H9 (cell line): ENCODE measurements around the genes ASPHD2 and TPST2.

GRCh38 chr22:25400631-25401522, 163.6 kb upstream of the GRK3 start:
- PRO-cap = no peak

GRCh38 chr22:25406522-25406742, 158.0 kb upstream of the GRK3 start:
- PRO-cap = no peak

DNA sequence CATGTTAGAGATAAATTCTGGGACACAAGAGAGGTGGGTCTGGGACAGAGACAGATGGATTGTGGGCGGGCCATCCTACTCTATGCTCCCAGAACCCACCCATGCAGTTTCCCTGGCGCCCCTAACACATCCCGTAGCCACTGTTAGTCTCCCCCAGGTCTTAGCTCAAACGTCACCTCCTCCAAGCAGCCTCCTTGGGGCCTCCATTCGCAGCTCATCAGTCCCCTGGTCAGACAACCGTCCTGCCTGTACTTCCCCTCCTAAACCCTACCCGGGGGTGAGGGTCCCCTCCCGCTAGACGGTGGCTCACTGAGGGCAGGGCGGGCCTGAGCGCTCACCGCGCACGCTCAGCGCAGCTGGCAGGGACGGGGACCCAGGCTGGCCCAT, 713 bp upstream of the ASPHD2 start:
- PRO-cap = no peak

DNA sequence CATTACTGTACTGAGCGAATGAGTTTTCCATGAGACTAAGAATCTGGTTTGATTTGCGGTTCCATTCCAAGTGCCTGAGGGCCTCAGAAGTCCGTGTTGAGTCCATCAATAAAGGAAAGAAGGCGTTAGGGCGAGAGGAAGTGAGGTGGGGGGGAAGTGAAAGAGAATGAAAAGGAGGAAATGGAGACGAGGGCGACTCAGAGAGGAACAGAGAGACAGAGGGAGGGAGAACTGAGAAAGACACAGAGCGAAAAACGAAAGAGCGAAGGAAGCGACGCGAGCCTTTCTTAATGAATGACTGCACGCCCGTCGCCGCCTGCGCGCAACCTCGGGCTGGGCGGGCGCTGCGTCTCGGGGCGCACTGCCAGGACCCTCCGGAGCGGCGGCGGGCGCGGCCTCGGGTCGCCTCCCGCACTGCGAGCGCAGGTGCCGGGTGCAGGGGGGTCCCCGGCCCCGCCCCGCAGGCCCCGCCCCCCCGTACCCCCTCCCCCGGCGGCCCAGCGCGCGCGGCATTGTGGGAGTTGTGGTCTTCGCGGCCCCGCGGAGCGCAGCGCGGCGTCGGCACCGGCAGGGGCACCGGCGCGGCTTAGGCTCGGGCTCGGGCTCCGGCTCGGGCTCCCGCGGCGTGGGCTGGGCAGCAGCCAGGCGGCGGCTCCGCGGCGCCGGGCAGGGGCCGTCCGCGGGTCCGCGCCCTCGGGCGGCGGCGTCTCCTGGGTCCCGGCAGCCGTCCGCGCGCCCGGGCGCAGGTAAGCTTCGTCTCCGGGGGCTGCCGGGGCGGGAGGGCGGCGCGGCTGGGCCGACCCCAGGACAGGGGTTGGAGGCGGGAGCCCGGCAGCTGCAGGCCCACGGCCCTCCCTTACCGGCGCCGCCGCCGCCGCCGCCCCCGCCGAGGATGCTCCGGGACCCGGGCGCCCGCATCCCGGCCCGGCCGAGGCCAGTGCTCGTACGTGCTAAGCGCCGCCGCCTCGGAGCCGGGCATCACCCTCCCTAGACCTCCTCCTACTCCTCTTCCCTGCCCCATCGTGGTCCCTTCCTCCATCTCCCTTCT, at the start of gene ASPHD2:
Gene ASPHD2 (plus strand): TSS at position 520 of the 1,048 bp plus-strand sequence.
- PRO-cap = bidirectional peak, plus-strand start at position 645 of the sequence, minus-strand start at position 416 of the sequence

- PRO-cap = bidirectional peak, plus-strand start at chr22:26589428, minus-strand start at chr22:26589334; bidirectional peak, plus-strand start at chr22:26589857, minus-strand start at chr22:26589661; bidirectional peak, plus-strand start at chr22:26589922, minus-strand start at chr22:26589897
These were observed 577 bp downstream of the TPST2 start for GRCh38 chr22:26589097-26590012.

GRCh38 chr22:26590013-26590666, at the start of gene TPST2:
Gene TPST2 (minus strand): TSS chr22:26590132.
- PRO-cap = bidirectional peak, plus-strand start at chr22:26590220, minus-strand start at chr22:26590103

DNA sequence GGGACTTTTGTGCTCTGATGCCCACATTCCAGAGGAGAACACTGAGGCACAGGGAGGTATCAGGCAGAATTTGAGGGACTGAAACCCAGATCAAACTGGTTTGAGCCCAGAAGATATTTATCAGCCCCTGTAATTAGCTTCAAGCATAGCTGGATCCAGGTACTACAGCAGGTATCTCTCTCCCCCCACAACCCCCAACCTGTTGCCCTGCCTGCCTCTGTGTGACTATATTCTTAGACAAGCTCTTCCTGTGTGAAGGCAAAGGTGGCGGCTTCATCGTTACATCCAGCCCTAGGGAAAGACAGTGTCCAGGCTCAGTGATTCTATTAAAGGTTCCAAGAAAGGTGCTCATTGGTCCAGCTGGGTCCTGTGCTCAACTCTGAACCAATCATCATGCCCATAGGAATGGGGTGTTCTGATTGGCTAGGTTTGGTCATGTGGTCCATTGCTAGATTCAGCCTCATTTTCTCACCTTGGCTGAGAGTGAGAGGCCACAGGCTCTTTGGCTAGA, 6.8 kb downstream of the CRYBA4 start:
- PRO-cap = no peak

- PRO-cap = no peak
These were observed 24.4 kb downstream of the CRYBA4 start for GRCh38 chr22:26646173-26646522.

GRCh38 chr22:26671444-26672105, 49.8 kb downstream of the CRYBA4 start:
- PRO-cap = no peak

DNA sequence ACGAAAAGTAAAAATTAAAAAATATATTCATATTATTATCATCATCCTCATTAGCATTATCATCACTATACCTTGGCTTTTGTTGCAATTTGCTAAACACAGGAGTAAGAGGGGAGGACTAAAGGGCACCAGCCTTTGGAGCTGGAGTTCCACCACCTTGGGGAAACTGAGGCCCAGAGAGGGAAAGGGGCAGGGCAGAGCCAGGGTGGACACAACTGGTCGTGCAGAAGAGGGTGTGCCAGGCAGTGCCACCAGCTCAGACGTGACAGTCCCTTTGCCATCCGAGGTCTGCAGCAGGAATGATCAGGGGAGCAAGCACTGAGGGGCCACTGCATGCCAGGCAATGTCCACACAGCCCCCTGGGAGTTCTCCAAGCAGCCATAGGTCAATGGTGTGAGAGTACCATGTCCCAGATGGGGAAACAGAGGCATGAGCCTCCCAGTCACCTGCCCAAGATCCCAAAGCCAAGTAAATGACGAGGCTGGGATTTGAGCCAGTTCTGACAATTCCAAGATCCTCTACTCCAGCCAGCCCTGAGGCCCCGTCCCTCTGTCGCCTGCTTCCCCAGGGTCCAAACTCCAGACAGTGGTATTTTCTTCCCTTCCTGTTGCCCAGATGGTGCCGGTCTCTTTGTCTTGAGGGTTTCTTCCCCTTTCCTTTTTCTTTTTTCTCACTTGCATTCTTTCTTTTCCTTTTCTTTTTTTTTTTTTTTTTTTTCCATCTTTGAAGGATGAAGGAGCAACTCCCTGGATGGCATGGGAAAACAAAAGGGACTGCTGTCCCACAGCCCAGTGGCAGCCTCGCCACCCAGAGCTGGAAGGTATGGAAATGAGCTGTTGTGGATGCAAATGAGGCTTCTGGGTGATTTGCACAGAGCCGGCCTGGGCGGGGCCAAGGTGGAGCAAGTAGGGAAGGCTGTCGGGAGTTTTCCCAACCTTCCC, 147.1 kb downstream of the MN1 start:
- PRO-cap = no peak

DNA sequence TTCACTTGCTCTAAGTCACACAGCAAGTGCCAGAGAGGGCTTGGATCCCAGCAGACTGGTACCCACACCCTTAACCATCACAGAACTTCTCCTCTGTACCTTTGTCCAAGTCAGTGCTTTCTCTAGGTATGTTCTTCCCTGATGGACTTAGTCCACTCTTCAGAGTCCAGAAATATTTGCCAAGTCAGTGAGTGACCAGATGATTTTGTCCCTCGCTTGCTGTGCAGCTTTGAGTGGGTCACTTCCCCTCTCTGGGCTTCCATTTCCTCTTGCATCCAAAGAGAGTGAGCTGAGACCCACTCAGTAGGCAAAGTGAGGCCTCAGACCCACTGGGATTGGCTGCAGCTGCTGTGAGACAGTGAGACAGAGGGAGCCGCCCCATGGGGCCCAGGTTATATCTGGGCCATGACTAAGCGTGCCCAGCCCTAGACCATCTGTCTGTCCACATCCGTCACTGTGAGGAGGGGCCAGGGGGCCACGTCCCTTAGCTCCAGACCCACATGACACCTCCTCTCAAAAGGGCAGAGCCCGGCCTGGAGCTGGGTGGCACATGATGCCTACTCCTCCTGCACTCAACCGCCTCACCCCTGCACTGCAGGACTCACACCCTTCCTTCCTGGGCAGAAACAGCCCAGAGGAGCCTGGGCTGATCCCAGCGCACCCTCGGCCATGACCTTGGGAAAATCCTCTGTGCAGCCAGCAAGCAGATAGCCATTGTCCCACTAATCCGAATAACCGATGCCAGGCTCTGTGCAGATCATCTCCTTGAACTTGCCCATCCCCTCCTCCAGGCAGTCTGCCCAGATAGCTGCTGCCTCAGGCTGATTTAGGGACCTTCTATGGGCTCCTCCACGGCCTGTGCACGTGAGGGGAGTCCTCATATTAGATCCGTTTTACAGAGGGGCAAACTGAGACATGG, 132.2 kb downstream of the MN1 start:
- PRO-cap = no peak

GRCh38 chr22:27670063-27671367, 131.0 kb downstream of the MN1 start:
- PRO-cap = unidirectional peak, plus-strand start at chr22:27670800

GRCh38 chr22:27800159-27801273, 1.0 kb downstream of the MN1 start:
- PRO-cap = unidirectional peak, plus-strand start at chr22:27801144

GRCh38 chr22:27820842-27821793, 19.6 kb upstream of the MN1 start:
- PRO-cap = no peak

DNA sequence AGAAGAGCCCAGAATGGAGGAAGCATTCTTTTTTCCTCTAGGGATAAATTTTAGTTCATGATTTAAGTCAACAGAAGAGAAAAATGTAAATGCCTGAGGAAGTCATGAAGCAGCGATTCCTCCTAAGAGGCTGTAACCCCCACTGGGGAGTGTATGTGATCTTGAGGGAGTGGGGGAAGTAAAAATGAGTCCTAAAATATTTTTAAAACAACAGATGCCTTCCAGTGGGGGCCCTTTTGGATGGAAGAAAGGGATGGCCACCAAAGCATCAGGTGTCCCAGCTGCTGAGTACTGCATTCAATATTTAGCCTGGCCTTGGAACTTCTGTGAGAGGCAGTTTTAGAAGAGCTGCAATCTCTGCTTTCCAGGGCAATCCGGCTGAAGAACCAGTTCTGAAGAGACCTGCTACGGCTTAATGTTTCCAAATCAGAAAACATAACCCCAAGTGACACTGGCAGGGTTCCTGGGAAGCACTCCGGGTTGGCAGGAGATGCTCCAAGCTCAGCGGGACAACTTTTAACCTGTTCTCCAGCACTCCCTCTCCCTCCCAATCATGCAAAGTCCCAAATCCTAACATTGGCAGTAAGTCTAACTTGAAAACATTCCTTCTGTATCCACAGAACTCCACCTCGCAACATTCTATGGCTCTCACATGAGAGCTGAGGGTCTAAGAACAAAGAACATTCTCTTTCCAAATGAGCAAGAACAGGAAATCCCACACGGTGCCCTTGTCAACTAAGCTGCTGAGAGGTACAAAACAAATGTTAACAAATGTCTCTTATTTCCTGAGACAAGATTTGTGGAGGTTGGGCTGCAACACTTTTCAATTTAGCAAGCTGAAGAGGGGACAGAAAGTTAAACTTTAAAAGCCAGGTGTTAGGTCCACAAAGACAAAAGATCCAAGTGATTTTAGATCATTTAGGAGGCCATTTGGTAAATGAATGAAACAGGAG, 48.4 kb upstream of the MN1 start:
- PRO-cap = bidirectional peak, plus-strand start at position 698 of the sequence, minus-strand start at position 672 of the sequence

DNA sequence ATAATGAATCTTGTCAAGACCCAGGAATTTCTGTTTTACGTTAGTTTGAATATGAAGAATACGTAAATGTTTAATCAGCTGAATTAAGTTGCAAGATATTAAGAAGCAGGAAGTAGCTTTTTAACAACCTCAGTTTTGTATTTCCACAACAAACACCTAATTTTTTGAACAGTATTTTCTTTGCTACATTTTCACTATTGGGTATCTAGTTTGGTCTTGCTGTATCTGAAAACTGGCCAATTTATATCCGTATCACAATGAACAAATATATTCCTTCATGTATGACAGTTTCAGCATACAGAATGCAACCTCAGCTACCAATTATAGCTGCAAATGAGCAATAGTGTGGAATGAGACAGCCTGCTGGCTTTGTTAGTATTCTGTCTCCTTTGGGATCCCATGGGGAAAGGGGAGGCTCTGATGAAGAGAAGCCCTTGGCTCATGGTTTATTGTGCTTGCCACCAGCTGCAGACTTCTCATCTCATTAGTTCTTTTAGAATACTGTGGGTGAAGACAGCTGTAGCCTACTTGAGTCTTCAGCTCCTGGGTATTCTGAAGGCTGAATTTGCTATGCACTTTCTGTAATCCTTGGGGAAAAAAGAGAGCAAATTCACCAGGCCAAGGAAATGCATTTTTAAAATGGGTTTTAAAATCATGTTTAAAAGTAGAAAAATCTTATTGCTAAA, 42.4 kb downstream of the PITPNB start:
- PRO-cap = no peak

DNA sequence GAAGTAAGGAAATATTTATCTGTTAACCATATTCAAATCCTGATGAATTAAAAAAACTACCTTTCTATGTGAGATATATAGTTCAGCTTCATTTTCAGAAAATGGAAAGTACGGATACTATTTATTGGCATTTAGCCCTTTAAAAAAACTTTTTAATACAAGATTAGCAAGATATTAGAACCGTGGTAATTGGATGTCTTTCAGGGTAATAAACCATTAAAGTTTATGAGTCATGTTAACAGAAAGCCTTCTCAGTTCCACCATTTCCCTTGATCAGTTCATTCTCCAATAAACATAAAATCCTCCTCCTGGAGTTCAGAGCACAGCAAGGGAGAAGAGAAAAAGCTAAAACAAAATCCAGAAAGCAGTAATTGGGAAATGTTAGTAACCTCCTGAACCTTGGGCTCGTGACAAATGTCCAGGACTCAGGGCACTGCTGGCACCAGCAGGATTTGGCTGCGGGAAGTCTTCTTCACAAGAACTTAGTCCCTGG, 43.1 kb upstream of the PITPNB start:
- PRO-cap = no peak

GRCh38 chr22:28442794-28443432, 236.7 kb downstream of the TTC28 start:
- PRO-cap = bidirectional peak, plus-strand start at chr22:28442911, minus-strand start at chr22:28442741

DNA sequence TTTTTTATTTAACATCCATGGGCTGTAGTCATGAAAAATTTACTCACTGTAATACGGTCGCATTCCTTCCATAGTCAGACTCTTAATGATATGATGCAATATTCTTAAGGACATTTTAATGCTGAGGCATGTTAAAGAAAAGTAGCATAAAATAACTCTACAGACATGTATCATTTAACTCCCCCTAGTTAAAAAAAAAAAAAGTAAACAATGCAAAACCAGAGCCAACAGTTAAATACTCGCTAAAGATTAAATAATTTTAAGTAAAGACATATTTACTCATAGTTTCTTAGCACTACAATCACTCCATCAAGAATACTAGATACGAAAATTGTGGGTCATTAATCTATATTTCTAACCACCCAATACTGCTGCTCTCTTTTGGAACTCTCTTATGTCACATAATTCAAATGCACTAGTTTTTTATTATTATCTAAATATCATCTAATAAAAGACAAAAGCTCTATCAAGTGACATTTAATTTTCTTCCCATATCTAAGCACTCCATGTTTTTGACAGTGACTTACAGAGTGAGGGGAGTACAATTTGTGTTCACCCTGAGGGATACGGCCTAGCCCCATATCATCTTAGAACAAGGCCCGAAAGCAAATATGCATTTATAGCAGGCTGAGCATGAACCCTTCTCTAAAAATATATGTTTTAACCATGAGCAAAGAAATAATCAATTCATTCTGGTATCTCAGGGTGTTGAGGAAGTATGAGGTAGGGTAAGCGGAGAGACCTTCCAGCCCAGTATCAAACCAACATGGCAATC, 131.8 kb downstream of the TTC28 start:
- PRO-cap = no peak

DNA sequence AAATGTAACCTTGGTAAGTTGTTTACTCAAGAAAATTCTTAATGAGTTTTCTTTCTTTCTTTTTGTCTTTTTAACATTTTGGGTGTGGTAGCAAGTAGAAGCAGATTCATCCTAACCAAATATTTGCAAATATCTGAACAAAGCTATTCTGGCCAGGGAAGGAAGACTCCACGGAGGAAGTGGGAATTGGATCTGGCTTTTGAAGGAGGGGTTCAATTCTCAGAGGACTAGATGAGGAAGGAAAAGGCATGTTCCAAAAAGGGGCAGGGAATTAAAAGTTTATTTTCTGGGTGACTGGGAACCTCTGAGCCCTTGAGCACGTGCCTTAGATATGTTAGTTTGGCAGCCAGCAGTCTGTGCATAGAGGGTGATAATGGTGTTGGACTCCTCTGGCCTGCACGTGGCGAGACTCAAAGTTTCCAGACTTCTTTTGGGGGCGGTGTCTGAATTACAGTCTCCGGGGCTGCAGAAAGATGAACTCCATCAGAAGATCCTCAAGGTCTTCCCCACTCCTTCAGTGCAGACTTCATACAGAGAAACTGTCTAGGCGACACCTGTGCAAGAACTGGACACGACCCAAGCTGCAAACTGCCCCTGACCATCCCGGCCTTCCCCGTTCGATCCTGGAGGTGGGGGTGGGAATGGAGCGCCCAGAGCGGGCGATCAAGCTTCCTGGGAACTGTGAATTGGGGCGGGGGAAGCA, 883 bp upstream of the ZNRF3 start:
- PRO-cap = bidirectional peak, plus-strand start at position 451 of the sequence, minus-strand start at position 333 of the sequence; unidirectional peak, minus-strand start at position 625 of the sequence; unidirectional peak, minus-strand start at position 643 of the sequence